Mesangial cell (primary cell): Measurements from ENCODE around the gene GUCA2A.

GRCh38 chr1:40715474-40716503 lies 24.3 kb downstream of the NFYC start:
- RAMPAGE, long total RNA = no peak

GRCh38 chr1:40782464-40783003 lies 1.1 kb upstream of the KCNQ4 start:
- RAMPAGE, long total RNA = no peak

DNA sequence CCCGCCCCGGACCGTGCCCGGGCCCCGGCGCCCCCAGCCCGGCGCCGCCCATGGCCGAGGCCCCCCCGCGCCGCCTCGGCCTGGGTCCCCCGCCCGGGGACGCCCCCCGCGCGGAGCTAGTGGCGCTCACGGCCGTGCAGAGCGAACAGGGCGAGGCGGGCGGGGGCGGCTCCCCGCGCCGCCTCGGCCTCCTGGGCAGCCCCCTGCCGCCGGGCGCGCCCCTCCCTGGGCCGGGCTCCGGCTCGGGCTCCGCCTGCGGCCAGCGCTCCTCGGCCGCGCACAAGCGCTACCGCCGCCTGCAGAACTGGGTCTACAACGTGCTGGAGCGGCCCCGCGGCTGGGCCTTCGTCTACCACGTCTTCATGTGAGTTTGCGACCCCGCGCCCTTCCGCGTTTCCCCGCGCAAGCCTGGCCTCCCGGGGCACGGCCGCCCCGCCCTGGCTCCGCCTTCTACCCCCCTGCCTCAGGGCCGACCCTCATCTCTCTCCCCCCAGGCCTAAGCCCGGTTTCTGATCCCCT lies 516 bp downstream of the KCNQ4 start:
- RAMPAGE, long total RNA = no peak

- RAMPAGE, long total RNA = no peak
Measured at GRCh38 chr1:40986403-40987056, 7.0 kb downstream of the CTPS1 start.

- RAMPAGE, long total RNA = no peak
Measured at GRCh38 chr1:40987118-40987883, 7.8 kb downstream of the CTPS1 start.

DNA sequence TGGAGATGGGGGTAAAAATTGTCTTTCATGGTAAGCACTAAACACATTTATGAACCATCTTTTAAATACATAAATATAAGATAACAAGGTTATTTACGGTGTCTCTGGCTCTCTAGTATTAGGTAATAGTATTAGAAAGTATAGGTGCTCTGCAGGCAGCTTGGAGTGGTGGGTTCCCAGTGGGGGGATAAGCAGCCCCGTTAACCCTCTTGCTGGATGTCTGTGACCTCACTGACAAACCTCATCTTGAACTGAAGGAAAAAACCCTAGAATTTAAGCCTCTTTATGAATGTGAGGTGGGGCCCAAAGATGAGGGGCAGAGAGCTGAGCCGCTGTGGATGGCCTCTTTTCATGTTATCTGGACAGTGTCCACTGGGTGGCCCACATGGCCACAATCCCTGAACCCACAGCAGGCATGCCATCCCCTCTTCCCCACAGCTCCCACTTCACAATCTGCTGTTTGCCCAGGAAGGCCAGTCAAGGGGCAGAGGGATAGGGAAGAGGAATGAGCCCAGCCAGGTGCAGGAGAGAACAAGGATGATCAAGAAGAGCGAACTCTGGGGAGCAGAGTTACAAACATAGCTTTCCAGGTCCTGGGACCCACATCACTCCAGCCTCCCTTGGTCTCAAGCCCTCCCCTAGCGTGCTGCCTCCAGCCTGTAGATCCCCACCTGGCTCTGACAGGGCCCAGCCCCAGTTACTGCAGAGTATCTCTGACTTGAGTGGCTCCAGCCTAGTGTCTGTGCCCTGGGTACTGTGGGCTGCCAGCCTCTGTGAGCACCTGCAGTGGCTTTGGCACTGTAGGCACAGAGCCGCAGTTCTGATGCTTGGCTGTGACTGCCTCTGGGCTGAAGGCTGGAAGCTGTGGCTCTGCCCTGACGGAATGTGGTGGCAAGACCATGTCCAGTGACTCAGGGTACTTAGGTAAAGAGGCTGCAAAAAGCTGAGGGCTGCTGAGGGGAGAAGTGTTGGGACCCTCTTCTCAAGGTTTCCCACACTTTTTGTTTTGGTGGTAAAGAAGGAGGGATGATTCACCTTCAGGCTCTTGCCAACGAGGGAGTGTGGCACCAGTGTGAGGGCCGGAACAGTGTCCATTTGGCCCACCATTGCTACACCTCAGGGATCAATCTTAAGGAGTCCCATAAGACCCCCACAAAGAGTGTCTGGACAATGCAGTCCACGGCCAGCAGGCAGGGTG lies 1.9 kb upstream of the SLFNL1 start:
- RAMPAGE, long total RNA = no peak

DNA sequence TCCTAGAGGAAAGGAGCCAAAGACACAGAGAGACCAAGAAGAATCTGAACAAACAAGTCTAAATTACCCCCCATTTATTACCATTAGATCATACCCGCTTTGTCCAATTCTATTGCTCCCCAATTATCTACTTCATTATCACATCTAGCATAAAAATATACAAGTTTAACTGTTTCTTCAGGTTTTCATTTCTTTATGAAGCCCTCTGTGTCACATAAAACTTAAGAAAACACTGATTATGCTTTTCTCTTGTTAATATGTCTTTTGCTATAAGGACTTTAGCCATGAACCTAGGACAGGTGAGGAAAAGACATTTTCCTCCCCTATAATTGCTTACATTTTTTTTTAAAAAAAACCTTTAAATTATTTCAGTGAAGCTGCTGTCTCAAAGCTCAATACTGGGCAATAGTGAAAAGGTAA lies 28.5 kb downstream of the SCMH1 start:
- RAMPAGE, long total RNA = no peak

GRCh38 chr1:41362129-41362419 lies 120.0 kb upstream of the SCMH1 start:
- RAMPAGE, long total RNA = no peak

DNA sequence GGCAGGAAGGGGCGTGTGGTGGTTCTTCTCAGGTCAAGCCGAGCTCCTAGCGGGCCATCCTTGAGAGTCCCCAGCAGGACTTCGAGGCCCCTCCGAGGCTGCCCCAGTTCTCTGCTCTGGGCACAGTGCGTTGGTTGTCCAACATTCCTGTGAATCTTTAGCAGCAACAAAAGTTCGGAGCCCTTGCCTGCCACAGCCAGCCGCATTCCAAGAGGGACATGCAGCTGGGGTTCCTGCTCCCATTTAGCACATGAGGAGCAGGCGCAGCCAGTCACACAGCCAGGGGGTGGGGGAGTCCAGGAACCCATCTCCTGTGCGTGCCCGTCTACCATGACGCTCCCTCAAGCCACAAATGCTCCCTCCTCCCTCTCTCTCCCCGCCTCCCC lies 57.0 kb downstream of the EDN2 start:
- RAMPAGE, long total RNA = no peak

- RAMPAGE, long total RNA = no peak
Measured at GRCh38 chr1:41498697-41499303, 14.3 kb upstream of the EDN2 start.

GRCh38 chr1:41499563-41500063 lies 15.1 kb upstream of the EDN2 start:
- RAMPAGE, long total RNA = no peak

GRCh38 chr1:41536229-41536916 lies 51.9 kb upstream of the EDN2 start:
- RAMPAGE, long total RNA = no peak

GRCh38 chr1:41631728-41631927 lies 147.1 kb upstream of the EDN2 start:
- RAMPAGE, long total RNA = no peak

DNA sequence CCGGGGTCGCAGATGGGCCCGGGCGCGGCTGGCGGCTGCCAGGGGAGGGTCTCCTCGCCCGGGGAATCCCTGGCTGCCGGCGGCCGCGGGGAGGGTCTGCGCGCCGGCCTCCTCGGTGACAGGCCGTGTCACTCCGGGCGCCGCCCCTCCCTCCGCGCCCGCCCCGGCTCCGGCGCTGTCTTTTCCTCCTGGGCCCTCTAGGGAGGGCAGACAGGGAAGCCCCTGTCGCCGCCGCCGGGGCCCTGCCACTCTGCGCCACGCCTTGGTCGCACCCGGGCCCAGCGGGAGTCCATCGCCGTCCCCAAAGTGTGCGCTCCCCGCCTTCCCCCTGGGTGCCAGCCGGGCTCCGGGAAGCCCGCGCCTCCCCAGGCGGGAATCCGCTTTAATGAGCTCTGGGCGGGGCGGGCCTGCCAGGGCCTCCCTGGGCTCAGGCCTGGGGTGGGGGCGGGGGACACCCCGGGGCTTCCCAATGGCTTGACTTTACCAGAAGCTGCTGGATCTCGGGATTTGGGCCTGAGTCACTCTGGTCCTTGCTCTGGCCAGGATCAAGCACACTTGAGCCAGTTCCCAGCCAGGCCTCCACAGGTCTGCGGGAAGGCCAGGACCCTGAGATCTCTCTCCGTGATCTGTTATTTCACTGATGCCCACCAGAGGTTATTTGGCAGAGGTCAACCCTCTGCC lies 178.2 kb upstream of the EDN2 start:
- RAMPAGE, long total RNA = no peak

DNA sequence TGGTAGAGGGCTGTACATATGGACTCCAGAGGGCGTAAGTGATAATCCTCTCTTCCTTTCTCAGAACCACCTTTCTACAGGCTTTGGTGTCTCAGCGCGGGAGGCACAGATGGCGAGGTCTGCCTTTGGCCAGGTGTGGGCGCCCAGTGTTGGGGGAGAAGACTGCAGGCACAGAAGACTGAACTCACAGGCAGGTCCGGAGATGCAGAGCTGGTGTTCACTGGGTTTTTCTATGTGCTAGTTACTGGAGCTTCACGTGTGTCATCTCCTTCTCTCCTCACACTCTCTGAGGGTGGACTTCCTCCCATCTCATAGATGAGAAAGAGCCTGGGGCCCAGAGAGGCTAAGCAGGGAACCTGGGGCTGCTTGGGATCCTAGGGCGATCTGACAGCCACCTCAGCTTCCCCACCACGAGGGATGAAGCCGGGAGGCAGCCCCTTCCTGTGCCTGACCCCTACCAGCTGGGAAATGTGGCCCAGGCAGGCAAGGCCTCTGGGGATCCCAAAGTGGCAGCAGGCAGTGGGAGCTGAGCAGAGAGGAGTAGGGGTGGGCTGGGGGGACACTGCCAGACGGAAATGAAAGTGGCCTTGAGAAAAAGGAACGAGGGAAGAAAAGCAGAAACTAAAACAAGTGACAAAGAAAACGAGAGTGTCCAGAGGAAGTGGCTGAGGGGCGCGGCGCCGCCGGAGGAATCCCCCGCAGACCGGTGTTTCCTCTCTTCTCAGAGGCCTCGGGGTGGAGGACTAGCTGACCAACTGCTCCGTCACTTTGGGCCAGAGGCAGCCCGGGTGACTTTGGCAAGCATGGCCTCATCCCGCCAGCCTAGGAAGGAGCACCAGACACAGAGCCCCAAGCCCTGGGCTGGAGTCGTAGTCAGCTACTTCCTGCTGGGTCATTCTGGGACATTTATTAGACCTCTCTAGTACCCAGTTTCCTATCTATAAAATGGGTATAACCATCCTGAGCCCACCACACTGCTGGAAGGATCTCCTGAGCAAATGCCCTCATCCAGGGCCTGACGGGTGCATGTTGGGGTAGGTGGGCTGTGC lies 191.5 kb downstream of the HIVEP3 start:
- RAMPAGE, long total RNA = no peak

- RAMPAGE, long total RNA = no peak
Measured at GRCh38 chr1:41765136-41765503, 153.6 kb downstream of the HIVEP3 start.

DNA sequence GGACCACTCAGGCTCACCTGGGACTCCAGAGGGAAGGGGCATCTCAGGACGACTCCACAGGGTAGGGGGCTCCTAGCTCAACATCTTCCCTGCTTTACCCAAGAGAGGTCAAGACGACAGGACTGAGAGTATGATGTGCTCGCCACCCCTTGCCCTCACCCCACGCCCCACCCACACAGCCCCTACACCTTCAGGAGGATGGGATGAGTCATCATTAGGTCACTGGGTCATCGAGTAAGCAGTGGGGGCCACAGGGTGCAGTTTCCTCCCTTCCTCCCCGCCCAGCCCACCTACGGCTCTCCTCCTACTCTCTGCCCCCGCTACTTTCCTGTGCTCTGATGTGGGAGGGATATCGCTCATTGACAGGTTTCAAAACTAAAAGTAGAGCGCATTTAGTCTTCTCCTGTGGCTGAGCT lies 112.0 kb downstream of the HIVEP3 start:
- RAMPAGE, long total RNA = no peak

- RAMPAGE, long total RNA = no peak
Measured at GRCh38 chr1:41875484-41875989, 43.2 kb downstream of the HIVEP3 start.

DNA sequence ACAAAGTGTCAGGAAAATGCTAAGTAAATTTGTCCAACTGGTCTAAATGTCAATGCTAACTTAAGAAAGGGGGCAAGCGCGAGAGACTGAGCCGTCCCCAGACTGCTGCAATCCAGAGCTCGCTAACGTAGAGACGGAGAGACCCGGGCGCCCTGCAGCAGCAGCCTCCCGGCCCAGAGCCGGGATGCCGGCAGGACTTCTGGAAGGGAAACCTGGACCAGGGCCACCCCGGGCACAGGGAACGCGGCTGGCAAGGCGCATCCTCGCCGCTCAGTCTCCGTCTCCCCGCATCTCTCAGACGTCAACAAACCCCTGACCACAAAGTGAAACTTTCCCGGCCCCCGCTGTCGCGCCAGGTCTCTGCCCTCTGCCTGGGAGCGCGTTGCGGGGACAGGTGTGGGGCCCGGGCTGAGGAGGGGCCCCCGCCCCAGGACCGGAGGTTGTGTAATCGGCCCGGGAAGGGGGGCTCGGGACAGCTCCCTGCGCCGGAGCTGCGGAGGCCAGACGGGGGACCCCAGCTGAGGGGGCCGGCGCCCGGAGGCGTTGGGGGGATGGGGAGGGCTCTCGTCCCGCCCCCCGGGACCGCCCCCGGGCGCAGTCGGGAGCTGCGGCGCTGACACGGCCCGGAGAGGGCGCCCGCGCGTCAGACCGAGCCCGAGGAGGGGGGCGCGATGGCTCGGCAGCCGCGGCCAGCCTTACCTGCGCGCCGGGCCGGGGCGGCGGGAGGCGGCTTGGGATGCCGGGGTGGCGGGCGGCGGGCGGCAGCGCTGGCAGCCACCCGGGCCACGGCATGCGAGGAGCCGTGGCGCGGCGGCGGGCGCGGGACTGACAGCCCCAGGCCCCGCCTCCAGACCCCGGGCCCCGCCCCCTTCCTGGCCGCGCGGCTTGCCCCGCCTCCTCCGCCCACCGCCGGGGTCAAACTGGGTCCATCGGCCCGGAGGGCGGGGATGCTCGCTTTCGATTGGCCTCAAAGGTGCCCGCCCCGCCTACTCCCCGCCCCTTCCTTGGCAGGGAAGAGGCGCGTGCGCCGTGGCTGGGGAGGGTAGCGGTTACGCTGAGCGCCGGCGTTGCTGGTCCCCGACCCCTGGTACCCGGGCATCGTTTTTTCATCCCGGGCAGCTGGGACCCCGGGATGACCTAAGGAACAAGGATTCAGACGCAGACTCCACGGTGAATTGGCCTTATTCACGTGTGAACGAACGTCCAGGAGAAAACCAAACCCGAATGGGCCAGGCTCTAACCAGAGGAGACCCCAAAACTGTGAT lies 116.8 kb upstream of the HIVEP3 start:
- RAMPAGE, long total RNA = no peak

- RAMPAGE, long total RNA = no peak
Measured at GRCh38 chr1:42164427-42165067, at the start of gene GUCA2A. GUCA2A (minus strand) TSS chr1:42164745.